ENCODE measurements around a stretch of chr12.

DNA sequence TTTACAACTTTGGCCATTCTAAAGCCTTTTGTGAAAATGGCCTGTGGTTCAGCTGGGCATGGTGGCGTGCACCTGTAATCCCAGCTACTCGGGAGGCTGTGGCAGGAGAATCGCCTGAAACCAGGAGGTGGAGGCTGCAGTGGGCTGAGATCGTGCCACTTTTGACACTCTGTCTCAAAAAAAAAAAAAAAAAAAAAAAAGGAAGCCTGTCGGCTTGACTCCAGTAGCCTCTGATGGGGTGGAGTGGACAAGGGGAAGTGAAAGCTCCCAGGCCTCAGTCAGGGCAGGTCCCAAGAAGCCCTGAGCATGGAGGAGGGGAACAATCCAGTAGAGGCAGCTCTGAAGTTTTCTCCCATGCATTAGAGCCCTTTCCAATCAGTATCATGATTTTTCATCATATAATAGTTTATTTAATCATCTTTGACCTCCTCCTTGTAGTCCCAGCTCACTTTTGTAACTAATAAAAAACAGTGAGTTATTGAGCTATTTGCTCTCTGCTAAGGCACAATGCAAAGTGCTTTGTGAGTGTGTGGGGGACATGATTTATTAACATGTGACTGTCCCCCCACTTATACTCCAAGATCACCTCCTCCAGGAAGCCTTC, 4.6 kb upstream of the SSH1 start:
- PRO-cap, result no peak

- PRO-cap, result bidirectional peak, plus-strand start at chr12:109053293, minus-strand start at chr12:109053198
These were observed 522 bp downstream of the USP30 start for GRCh38 chr12:109052727-109053469.

GRCh38 chr12:109092434-109093112, 699 bp downstream of the ALKBH2 start:
- PRO-cap, result no peak

- PRO-cap, result no peak
These were observed 27.9 kb downstream of the ACACB start for GRCh38 chr12:109144321-109144727.

DNA sequence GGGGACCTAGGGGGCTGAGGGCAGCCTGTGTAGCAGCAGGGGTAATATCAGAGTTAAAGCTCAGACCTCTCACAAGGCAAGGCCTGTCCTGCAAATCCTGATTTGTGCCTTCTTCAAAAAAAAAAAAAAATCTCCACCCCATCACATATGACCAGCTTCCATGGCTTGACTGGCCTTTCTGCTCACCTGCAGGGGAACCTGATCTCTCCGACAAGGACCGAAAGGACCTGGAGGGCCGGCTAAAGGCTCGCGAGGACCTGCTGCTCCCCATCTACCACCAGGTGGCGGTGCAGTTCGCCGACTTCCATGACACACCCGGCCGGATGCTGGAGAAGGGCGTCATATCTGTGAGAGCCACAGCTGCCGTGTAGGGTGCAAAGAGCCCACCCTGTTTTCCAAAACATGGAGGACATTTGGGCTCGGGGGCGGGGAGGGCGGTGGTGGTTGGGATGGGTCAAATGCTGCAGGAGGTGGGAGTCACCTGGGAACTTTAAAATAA, 45.0 kb downstream of the FOXN4 start:
- PRO-cap, result no peak

DNA sequence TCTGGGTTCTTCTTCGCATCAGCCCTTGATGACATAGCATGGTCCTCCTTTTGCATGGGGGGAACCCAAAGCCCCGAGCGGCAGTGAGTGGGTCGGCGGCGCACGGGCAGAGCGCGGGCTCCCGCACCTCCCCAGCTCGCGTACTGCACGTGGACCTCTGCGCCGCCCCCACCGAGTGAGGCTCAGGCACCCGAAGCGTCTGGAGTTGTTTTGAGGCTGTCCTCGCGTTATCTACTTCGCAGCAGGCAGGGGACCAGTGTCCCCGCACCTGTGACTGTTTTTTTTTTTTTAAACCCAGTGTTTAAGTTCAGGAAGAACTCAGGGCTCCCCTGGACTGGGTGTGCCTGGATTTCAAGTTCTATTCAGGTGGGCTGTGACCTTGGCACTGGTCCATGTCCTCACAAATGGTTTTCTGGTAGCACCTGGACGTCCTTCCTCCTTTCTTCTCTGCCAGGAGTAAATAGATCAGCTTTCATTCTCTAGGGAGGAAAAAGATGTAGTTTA, 1.3 kb upstream of the FOXN4 start:
- PRO-cap, result no peak

DNA sequence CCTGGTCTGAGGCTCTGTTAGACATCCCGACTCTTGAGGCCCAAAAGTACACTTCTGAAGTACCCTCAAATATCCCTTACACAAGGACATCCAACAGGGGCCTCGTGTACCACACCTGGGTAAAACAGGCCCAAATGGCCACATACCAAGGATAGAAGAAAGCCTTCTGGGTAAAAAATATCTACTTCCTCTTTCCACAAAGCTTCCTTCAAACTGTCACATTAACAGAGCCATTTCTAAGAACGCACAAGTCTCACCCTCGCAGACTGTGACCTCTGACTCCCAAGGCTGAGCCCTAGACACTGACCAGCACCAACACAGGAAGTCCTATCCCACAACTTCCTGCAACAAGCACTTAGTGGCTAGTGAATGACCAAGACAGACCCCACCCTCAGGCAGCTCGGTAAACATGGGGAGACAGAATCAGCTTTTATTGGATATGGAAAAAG, 16.1 kb downstream of the KCTD10 start:
- PRO-cap, result bidirectional peak, plus-strand start at position 365 of the sequence, minus-strand start at position 270 of the sequence

DNA sequence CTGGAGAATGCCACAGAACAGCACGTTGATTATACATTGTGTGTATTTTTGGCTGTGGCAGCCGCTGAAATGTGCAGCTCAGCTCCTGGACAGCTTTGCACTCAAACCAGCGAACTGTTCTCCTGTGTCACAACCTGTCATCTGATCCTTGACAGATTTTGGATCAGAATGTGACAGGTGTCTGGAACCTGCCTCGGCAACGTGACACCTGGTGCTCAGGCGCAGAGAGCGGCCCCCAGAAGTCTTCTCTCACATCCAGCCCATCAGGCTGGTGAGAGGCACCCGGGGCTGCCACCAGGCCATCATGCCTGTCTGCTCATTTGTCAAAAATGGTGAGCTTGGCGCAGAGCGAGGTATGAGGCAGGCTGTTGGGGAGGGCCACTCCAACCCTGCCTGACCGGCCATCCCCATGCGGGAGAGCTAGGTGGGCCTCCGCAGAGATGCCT, 19.4 kb downstream of the MVK start:
- PRO-cap, result no peak

DNA sequence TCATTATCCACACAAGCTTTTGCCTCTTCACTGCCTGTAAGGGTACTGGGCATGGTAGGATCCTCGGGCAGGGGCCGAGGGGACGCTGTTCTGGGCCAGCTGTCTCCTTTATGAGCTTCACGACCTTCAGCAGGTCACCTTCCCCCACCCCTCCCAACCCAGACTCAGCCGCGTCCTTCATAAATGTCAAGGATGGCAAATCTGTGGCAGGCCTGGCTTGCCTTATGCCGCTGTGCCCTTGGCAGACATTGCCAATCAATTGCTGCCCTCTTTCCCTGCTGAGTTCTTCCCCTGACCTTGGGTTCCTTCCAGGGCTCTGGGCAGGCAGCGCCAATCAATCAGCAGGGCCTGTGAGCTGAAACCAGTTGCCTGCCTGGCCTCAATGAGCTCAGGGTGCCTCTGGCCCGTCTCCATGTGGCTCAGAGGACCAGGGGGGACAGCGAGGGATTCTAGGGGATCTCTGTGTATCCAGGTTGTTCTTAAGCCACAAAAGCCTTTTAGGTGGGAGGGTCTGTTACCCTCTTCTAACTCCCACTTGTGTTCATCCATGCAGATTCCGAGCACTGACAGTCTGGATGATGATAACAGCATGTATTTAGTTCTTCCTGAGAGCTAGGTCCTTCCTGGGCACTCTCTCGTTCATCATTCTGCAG, 7.7 kb downstream of the FAM222A start:
- PRO-cap, result no peak

- PRO-cap, result no peak
These were observed 16.0 kb downstream of the GLTP start for GRCh38 chr12:109864210-109864809.

DNA sequence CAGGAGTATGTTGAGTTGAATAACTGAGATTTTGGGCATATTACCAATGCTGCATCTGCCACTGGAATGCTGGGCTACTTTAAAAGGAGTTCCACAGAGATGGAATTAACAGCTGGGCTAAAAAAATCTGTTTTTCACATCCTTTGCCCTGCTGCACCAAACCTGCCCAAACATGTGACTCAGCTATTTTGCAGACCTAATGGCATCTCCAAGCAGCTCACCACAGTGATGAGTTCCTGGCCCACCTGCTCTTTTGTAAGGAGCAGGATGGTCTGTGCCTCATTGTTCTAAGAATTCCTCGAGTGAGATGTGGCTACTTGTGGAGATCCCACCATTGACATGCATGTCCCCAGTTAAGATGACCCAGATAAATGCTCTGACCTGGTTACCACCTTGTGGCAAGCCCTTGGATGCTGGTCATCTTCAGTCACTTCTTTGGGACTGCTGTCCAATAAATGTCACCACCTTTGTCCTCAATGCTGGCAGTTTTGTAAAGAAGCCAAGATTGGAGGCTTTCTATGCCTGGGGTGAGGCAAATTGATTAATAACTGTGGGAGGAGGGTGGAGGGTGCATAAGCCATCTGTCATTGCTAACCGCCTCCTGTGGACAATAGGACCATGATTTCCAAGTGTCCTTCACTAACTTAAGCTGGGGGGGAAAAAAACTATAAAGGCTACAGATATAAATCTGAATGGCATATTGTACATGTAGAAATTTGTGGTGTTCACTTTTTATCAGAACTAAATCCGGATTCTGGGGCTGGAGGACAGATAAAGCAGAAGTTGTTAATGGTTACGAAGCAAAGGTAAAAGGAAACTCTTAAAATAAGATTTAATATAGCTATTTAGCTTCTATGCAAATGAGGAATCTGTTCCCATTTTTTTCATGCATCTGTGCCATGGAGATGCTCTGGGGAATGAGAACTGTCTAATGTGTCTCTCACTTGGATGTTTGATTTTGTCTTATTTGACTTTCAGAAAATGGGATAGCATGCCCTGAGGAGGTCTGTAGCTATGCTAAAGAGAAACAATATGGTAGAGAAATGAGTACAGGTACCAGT, 24.4 kb downstream of the ANKRD13A start:
- PRO-cap, result no peak

DNA sequence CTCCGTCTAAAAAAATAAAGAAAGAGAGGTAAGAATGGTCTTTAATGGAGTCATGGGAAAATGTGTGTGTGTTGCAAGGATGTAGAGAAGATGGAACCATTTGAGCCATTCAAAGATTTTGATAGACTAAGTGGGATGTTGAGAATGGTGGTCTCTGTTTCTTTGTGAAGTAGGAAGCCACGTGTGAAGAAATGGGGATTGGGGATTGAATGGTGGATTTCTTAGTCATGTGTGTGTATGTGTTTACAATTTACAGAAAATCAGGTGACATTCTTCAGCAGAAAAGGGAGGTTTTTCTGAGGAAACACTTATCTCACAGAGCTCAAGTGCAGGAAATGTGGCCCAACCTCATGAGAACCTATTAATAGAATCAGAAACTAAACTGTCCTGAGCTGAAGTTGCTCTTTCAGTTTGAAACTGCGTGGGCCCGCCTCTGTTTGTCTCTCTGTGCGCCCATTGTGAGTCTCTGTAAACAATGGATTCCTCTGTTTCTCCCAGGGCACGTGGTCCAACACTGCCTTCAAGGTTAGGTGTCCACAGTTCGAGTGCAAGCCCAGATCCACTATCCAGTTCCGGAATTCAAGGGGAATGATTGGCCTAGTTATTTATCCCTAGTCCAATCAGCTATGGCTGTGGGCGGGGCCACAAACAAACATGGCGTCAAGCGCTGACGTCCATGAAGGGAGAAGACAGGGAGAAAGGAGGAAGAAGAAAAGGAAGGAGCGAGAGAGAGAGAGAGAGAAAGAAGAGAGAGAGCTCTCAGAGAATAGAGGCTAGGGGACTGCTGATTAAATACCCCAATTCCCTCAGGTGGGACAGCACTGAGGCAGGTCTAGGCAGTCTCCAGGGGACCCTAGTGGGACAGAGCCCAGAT, 31.2 kb upstream of the C12orf76 start:
- PRO-cap, result bidirectional peak, plus-strand start at position 692 of the sequence, minus-strand start at position 574 of the sequence

GRCh38 chr12:110090823-110091866, 33.0 kb upstream of the IFT81 start:
- PRO-cap, result no peak

DNA sequence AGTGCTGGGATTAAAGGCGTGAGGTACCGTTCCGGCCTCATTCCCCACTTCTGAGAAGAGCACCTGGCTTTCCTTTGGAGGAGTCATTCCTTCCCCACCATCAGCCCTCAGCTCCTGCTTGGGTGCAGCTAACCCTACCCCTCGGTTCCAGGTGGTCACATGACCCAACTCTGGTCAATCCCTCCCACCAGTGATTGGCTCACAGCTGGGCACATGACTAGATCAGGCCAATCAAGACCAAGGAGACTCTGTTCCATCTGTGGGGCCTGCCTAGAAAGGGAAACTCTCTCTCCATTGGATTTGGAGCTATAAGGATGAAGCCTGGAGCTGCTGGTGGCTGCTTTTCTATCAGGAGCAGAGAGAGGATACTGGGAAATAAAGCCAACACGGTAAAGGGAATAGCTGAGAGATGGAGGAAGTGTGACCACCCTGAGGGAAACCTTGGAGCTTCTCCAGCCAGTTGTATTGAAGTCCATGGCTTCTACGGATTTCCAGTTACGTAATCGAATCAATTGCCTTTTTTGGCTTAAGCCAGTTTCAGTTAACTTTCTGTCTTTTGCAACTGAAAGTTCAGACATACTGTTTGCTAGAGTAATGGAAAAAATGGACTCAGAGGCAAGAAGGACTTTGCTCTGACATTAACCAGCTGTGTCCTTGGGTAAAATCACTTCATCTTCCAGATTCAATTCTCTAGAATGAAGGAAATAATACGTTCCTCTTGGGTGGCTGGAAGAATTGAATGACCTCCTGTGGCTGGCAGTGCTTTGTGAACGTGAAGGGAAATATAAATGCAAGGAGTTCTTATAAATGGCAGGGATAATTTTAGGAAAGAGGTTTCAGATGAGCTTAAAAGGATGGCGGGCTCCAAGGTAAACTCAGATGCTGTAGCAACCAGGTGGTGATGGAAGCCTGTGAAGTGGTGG, 19.6 kb upstream of the IFT81 start:
- PRO-cap, result no peak

GRCh38 chr12:110111258-110112040, 12.7 kb upstream of the IFT81 start:
- PRO-cap, result no peak

DNA sequence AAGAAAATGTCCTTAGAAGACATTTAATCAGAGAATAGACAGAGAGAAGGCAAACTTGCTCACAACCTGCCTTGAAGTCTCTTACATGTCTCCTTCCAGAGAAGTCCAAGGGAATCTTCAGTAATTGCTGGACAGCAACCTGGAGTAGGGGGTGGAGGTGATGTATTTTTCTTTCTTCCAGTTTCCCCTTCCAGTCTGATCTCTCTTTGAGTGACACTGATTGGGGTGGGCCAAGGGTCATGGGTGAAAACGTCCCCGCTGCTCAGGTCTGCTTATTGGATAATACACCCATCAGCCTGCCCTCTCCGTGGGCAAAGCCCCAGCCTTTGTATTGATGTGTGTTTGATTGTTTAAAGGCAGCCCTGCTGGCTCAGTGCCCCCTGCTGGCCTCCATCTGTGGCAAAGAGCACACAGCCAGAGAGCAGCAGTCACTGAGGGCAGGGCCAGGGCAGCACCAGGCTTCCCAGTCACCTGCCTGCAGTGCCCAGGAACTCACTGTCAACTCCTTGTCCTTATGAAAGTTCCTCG, 35.7 kb upstream of the ATP2A2 start:
- PRO-cap, result no peak

- PRO-cap, result no peak
These were observed 10.5 kb upstream of the ATP2A2 start for GRCh38 chr12:110270259-110271154.

DNA sequence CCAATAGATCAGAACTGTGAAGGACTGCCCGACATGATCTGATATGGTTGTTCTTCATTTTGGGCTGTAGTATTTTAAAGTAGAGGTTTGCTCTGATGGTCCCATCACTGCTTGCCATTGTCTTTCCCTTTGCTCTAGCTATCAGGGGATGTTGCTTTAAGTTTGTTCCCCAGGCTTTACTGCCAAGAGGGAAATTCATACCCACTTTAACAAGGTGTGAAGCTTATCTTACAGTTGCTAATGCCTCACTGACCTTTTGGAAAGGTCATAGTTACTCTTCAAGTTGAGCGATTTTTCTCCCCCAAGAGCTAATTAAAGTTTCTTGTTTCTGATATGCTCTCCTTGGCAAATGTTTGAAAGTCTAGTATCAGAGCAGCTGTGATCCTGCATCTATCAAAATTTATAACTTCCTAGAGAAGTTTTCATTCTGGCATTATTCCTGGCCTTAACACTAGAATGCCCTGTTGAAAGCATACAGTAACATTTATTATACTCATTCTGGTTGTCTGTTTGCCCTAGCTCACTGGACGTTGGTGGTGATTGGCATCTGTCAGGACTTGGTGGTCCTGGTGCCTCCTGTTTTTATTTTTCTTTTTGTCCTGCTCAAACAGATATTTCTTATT, 8.0 kb downstream of the ATP2A2 start:
- PRO-cap, result no peak

- PRO-cap, result no peak
These were observed 61.2 kb downstream of the ANAPC7 start for GRCh38 chr12:110342099-110342865.

DNA sequence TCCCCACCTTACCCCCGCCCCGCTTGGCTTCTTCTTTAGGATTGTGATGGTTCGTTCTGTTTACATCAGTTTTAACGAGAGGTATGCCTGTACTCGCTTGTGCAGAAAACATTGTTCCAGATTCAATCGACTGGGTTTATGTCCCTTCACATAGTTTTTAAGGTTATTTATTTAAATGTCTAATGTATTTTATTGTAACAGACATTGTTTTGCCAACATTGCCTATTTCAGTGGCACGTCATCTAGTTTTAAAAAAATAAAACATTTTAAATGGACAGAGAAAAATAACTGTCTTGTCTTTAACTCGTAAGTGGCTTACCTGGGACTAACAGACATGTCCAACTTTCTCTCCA, 56.5 kb downstream of the ANAPC7 start:
- PRO-cap, result no peak

Measured in sciatic nerve (tissue), 1 donor.